ENCODE results near the genes NUP155, OSMR and FYB1.

- PRO-cap: no peak
Measured at GRCh38 chr5:36878695-36879231, 2.2 kb downstream of the NIPBL start.

- PRO-cap: no peak
Measured at GRCh38 chr5:36933814-36934494, 57.4 kb downstream of the NIPBL start.

DNA sequence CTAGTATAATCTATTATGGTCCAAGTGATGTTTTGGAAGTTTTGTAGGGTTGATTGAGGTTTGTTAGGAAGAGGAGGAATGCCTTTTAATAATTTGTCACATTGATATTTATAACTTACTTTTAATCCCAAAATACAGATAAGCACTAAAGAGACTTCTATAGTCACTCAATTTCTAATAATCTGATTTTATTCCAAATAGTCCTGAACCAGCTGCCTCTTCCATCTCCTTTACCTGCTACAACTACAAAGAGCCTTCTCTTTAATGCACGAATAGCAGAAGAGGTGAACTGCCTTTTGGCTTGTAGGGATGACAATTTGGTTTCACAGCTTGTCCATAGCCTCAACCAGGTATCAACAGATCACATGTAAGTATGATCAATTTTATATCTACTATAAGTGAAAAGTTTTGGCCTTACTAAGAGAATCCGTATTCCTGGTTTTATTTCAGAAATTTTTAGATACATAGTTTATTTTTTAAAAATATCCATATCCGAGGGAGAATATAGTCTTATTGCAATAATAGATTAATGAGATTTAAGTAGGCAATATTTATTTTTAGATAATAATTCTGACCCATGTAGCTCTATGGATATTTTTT, 78.8 kb downstream of the NIPBL start:
- PRO-cap: no peak

GRCh38 chr5:36971635-36972279, 95.2 kb downstream of the NIPBL start:
- PRO-cap: no peak

DNA sequence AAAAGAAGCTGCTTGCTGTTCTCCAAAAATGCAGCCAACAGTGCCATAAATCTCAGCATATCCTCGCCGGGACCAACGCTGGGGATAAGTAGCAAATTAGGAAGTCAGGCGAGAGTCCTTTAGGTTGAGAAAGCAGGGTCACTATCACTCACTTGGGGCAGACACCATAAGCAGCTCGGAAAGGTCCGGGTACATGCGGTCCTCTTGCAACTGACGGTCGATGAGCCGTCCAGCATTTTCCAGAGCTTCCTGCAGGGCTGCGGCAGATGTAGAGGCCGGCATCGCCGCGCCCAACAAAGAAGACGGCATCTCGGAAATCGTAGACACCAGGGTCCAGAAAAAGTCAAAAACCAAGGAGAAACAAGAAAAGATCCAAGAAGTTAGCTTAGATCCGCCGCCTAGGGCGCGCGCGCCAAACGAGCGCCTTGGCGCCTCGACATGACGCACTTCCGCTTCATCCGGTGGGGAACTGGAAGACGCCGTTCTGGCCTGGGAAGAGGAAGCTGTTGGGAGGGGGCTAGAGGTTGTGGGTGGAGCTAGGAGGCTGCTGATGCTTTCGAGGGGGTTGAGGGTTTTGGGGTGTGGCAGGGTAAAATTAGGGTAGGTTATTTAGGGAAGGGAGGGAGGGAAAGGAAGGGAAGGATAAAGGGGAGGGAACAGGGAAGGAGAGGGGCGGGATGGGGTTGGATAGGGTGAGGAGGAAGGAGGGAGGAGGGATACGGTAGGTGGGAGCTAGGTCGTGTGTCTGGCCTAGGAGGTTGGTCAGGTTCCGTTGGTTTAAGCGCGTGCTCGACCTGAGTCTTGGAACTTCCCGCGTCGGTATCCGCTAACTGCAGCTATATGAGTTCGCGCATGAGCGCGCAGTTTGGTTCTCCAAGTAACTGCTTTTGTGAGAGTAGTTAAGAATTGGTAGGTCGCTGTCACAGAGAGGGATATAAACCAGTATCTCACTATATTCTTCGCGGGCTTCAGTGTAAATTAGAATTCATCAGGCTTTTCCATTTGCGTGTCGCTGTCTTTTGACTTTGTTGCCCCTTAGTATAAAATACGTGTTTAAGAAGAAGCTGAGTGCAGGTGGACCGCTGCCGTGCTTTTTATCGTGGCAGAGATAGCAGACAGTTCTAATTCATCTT, at the start of gene NUP155:
Gene NUP155 (minus strand): TSS at position 438 of the 1,133 bp plus-strand sequence.
- PRO-cap: bidirectional peak, plus-strand start at position 520 of the sequence, minus-strand start at position 427 of the sequence

DNA sequence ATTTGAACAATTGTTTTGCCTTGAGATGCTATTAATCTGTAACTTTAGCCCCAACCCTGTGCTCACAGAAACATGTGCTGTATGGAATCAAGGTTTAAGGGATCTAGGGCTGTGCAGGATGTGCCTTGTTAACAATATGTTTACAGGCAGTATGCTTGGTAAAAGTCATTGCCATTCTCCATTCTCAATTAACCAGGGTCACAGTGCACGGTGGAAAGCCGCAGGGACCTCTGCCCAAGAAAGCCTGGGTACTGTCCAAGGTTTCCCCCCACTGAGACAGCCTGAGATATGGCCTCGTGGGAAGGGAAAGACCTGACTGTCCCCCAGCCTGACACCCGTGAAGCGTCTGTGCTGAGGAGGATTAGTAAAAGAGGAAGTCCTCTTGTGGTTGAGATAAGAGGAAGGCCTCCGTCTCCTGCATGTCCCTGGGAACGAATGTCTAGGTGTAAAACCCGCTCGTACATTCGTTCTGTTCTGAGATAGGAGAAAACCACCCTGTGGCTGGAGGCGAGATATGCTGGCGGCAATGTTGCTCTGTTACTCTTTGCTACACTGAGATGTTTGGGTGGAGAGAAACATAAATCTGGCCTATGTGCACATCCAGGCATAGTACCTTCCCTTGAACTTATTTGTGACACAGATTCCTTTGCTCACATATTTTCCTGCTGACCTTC, 167.7 kb downstream of the GDNF start:
- PRO-cap: no peak

DNA sequence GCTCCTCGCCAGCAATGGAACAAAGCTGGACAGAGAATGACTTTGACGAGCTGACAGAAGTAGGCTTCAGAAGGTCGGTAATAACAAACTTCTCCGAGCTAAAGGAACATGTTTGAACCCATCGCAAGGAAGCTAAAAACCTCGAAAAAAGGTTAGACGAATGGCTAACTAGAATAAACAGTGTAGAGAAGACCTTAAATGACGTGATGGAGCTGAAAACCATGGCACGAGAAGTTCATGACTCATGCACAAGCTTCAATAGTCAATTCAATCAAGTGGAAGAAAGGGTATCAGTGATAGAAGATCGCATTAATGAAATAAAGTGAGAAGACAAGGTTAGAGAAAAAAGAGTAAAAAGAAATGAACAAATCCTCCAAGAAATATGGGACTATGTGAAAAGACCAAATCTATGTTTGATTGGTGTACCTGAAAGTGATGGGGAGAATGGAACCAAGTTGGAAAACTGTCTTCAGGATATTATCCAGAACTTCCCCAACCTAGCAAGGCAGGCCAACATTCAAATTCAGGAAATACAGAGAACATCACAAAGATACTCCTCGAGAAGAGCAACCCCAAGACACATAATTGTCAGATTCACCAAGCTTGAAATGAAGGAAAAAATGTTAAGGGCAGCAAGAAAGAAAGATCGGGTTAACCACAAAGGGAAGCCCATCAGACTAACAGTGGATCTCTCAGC, 149.9 kb downstream of the GDNF start:
- PRO-cap: no peak

DNA sequence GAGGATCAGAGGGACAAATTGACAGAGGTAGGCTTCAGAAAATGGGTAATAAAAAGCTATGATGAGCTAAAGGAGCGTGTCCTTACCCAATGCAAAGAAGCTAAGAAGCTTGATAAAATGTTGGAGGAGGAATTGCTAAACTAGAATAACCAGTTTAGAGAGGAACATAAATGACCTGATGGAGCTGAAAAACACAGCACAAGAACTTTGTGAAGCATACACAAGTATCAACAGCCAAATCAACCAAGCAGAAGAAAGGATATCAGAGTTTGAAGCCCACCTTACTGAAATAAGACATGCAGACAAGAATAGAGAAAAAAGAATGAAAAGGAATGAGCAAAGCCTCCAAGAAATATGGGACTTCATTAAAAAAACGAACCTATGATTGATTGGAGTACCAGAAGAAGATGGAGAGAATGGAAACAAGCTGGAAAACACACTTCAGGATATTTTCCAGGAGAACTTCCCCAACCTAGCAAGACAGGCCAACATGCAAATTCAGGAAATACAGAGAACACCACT, 95.4 kb downstream of the GDNF start:
- PRO-cap: no peak

- PRO-cap: no peak
Measured at GRCh38 chr5:37838881-37839386, 907 bp downstream of the GDNF start.

DNA sequence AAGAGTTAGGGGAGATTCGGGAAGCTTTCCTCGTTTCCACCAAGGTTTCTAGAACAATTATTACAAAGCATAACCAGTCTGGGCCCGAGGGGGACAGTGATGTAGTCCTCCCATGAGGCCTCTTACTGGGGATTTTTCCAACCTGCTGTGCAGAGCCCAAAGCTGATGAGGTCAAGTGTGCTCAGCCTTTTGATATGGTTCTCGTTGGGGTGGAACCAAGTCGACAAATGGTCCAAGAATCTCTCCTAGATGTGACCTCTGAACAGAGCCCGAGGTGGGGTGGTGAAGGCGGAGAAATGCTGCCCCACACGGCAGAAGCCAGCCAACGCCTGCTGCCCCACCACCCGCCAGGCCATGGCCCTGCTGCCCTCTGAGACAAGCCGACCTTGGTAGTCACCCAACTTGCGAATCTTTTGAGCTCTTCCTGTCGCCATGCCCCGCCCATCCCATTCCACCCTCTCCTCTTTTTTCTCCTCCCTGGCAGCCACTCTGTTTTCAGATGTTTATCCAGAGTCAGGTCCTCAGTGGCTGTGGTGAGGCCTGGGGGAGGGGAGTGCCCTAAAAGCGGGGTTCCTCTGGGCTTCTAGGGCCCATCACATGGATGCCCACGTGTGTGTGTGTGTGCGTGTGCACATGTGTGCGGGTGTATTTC, 91.5 kb upstream of the EGFLAM start:
- PRO-cap: no peak

GRCh38 chr5:38832441-38833105, 13.2 kb upstream of the OSMR start:
- PRO-cap: no peak

DNA sequence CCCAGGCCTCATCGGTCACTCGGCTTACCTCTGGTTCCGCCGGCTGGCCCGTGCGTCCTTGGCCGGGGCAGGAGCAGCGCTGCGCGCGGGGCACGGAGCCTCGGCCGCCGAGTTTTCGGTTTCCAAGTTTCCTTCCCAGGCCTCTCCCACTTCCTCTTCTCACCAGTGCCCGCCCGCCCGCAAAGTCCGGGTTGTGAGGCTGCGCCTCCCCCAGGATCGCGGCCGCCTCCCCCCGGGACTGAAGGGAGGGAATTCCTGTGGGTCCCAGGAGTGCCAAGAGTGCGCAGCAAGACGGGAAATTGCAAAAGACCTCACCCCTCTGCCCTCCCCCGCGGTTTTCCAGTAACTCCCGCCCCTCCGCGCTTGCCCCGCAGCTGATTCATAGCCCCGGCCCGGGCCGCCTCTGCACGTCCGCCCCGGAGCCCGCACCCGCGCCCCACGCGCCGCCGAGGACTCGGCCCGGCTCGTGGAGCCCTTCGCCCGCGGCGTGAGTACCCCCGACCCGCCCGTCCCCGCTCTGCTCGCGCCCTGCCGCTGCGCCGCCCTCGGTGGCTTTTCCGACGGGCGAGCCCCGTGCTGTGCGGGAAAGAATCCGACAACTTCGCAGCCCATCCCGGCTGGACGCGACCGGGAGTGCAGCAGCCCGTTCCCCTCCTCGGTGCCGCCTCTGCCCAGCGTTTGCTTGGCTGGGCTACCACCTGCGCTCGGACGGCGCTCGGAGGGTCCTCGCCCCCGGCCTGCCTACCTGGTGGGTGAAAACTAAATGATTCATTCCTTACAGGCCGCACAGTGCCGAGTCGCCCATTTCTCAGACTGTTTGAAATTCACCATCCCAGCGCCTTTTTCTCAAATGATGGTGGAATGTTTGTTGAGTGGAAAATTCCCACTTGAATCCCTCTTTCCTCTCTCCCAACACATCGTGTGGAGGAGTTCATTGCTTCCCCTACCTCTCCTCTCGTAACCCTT, at the start of gene OSMR:
Gene OSMR (plus strand): TSS at position 373 of the 966 bp plus-strand sequence.
- PRO-cap: no peak

GRCh38 chr5:38956577-38957330, 110.9 kb downstream of the OSMR start:
- PRO-cap: no peak

DNA sequence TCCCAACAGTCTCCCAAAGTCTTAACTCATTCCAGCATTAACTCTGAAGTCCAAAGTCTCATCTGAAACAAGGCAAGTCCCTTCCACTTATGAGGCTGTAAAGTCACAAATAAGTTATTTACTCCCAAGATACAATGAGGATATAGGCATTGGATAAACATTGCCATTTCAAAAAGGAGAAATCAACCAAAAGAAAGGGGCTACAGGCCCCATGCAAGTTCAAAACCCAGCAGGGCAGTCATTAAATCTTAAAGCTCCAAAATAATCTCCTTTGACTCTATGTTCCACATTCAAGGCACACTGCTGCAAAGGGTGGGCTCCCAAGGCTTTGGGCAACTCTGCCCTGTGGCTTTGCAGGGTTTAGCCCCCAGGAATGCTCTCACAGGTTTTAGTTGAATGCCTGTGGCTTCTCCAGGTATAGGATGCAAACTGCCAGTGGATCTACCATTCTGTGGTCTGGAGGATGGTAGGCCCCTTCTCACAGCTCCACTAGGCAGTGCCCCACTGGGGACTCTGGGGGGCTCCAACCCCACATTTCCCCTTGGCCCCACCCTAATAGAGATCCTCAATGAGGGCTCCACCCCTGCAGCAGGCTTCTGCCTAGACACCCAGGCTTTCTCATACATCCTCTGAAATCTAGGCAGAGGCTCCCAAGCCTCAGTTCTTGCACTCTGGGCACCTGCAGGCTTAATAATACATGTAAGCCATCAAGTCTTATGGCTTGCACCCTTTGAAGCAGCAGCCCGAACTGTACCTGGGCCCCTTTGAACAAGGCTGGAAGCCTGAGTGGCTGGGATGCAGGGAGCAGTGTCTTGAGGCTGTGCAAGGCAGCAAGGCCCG, 8.5 kb downstream of the RICTOR start:
- PRO-cap: no peak

DNA sequence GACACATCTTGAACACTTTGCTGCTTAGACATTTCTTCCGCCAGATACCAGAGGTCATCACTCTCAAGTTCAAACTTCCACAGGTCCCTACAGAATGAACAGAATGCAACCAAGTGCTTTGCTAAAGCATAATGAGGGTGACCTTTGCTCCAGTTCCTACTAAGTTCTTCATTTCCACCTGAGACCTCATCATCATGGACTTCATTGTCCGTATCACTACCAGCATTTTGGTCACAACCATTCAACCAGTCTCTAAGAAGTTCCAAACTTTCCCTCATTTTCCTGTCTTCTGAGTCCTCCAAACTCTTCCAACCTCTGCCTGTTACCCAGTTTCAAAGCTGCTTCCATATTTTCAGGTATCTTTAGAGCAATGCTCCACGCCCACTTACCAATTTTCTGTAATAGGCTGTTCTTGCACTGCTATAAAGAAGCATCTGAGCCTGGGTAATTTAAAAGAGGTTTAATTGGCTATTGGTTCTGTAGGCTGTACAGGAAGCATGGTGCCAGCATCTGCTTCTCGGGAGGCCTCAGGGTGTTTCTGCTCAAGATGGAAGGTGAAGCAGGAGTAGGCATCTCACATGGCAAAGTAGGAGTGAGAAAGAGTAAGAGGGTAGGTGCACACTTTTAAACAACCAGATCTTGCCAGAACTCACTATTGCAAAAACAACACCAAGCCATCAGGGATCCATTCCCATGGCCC, 7.4 kb downstream of the RICTOR start:
- PRO-cap: no peak

DNA sequence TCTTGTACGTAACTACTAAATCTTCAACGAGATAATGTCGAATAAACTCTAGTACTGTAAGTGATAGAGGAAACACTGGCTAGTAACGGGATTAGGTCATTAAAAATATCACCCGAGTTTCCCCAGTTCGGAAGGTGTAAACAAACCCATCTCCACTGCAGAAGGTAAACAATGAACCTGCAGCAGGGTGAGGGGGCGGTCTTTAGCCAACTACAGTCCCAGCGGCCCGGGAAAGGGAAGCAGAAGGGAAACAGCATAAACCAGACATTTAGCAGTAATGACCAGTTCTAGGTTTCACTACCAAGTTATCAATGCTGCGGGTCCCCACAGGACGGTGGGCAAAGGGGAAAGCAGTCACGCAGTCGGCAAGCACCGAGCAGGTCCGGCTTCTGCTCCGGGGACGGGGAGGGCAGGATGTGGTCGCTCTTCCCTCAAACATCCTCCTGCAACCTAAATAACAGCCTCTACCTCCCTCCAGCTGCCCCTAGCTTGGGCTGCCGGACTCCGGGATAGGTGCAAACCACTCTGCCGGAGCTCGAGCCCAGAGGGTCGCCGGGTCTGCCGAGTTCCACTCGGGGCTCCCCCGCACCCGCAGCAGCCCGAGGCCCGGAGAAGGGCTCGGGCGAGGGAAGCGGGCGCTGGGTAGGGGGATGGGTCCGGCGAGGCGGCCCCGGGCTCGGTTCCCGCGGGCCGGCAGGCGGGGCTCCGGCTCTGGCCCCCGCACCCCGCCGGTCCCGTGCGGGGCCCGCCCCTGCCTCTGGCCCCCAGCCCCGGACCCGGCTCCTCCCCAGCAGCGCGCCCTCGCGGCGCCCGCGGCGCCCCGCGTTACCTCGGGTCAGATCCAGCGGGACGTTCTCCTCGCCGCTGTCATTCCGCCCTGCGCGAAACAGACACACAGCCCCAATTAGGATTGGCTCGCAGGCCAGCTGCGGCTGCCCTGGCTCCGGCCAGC, 641 bp downstream of the RICTOR start:
- PRO-cap: bidirectional peak, plus-strand start at position 485 of the sequence, minus-strand start at position 391 of the sequence; bidirectional peak, plus-strand start at position 870 of the sequence, minus-strand start at position 890 of the sequence

- PRO-cap: no peak
Measured at GRCh38 chr5:39200723-39201228, 18.6 kb downstream of the FYB1 start.

DNA sequence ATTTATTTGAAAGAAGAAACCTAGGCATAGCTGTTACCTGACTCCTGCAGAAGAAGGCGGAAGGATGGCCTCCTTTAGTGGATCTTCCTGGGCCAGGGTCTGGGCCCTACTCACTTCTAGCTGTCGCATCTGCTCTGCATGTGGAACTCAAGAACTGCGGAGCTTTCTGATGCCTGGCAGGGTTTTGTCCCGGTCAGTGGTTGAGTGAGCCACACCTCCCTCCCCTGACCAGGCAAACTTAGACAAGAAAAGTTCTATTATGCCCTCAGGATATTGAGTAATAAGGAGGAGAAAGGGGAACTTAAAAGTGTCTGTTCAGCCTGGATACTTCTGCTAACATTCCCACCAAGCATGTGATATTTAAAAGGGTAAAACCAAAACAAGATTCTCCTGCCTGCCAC, at the start of gene FYB1:
Gene FYB1 (minus strand): TSS at position 158 of the 401 bp plus-strand sequence.
- PRO-cap: no peak

GRCh38 chr5:39520201-39520690, 95.5 kb upstream of the DAB2 start:
- PRO-cap: no peak

GRCh38 chr5:40038021-40038314, 613.2 kb upstream of the DAB2 start:
- PRO-cap: no peak